Measurements from ENCODE around the gene SOWAHC.

DNA sequence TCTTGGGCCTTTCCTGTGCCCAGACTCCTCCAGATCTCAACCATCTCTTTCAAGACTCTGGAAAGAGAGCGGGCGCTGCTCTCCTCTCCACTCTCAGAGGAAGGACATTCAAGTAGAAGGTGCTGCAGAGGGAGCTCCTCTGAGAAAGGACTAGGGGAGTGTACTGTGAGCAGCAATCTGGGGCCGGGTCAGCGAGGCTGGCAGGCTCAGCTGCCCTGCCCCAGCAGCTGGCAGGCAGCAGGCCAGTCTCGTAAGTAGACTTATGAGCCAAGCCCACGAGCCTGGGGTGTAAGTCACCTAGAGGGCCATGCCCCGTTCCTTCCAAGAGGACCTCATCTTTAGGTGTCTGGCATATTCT is 119.0 kb downstream of the SEPTIN10 start:
- PRO-cap, 2 experiments, result no peak in any of the 2 experiments

DNA sequence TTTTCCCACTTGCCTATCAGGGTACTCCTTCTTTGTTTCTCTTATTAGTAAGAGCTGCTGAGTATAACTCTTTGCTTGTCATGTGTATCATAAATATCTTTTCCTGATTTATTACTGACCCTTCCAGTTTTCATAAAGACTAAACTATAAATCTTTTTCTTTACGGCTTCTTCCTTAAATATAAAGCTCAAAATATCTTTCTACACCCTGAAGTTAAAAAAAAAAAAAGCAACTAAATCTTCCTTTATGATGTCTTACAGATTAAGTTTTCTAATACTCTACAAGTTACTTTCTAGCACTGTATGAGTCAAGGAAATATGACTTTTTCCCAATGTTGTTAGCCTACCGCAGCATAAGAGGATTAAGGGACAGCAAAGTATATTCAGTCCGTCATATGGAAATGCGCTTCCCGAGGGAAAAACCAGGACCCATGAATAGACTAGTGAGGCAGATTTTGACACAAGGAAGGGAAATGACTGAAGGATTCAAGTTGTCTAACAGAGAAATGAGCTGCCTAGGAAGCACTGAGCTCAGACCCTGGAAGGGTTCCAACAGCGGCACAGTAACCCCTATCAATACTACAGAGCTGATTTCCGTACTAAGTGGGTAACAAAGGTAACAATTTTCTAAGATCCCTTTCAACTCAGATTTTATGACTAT is 12.1 kb downstream of the SEPTIN10 start:
- PRO-cap, 2 experiments, result no peak in any of the 2 experiments

GRCh38 chr2:109614281-109614772 is at the start of gene SOWAHC:
Gene SOWAHC (plus strand): TSS chr2:109614364.
- PRO-cap, 2 experiments, result peak in 2 of 2 experiments; most common plus-strand start chr2:109614364 (in 2)

DNA sequence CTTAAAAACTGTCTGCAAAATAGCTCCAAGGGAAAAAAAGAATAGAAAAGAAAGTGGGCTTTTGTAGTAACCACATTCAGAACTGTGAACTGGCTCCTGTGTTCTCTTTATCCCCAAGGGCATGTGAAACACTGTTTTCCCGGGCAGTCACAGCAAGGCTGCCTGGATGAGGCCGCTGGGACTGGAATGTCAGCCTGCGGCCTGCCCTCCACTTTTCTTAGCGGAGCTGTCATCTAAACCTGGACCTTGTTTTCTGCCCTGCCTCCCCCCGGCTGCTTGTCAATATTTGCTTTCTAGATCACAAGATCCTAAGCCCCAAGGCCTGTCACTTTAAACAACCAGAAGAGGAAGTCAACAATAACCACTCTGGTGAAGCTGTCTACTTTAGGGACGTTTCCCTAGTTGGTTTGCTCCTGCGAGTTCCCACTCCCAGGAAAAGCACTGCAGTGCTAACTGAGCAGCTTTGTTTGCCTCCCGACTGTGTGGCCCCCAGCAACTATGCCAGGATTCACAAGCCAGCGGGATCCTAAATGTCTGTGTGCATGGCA is 30.5 kb downstream of the SOWAHC start:
- PRO-cap, 2 experiments, result no peak in any of the 2 experiments

- PRO-cap, 2 experiments, result no peak in any of the 2 experiments
These were observed 80.0 kb downstream of the SOWAHC start for GRCh38 chr2:109694118-109694579.

- PRO-cap, 2 experiments, result no peak in any of the 2 experiments
These were observed 84.9 kb downstream of the SOWAHC start for GRCh38 chr2:109699057-109699431.

DNA sequence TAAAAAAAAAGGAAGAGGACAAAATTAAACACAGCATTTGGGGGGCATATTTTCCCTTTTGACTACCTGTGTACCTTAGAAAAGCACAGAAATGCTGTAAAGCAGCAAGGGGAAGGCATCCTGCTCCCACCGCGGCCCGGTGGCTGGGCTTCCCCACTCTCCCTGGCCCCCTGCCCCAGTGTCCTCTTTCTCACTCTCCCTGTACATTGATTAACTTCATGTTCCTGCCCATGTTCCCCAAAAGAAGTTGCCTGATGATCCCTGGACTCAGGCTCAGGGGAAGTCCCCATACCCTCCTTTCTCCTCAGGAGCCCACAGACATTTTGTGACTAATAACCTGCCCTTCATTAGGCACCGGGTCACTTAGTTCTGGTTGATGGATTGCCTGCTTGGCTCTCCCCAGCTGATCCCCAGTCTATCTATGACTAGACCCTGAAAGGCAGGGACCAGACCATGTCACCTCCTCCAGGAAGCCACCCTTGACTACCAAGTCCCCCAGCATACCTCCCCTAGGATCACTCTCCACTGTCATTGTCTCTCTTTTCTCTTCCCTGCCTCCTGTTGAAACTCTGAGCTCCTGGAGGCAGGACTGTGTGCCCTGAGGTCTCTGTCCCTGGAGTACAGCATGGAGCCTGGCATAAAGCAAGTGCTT is 13.7 kb downstream of the MALL start:
- PRO-cap, 2 experiments, result no peak in any of the 2 experiments

DNA sequence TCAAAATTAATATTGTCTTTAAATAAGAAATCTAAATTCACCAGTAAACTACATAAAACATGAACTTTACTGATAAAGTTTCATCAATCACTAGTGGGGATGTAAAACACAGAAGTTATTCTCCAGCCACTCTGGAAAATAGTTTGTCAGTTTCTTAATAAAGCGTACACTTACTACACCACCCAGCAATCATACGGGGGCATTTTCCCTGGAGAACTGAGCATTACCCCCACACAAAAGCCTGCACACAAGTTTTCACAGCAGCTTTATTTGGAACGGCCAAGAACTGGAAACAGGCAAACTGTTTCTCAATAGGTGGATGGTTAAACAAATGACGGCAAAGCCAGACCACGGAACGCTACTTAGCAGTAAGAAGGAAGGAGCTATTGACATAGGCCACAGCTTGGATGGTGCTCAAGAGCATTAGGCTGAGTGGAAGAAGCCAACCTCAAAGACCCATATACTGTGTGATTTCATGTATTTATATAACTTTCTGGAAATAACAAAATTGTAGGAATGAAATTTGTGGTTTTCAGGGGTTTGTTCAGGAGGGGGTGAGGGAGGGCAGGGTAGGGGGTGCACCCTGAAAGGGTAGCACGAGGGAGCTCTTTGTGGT is 9.0 kb downstream of the MALL start:
- PRO-cap, 2 experiments, result no peak in any of the 2 experiments

DNA sequence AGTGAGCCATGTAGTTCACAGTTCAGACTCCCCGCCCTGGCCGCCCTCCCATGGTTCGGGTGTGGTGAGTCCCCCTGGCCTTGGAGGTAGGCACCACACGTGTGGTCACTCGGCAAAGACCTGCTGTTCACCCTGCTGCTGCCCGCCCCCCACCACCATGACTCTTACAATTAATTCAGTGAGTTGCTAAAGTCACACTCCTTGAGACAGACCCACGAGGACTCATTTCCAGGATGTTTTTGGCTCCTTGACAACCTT is 5.1 kb upstream of the MALL start:
- PRO-cap, 2 experiments, result no peak in any of the 2 experiments

DNA sequence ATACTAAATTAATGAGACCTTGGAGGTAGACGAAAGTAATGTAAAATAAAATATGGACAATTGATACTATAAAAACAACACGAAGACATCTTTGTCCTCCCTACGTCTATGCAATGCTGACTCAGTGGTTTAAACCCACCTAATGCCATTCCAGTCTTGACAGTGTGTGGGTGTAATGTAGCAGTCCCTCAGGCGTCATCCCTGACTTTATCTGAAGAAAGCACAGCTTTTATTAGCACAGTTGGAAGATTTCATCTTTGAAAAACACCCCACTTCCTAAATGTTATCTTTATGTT is 34.0 kb upstream of the MALL start:
- PRO-cap, 2 experiments, result no peak in any of the 2 experiments

DNA sequence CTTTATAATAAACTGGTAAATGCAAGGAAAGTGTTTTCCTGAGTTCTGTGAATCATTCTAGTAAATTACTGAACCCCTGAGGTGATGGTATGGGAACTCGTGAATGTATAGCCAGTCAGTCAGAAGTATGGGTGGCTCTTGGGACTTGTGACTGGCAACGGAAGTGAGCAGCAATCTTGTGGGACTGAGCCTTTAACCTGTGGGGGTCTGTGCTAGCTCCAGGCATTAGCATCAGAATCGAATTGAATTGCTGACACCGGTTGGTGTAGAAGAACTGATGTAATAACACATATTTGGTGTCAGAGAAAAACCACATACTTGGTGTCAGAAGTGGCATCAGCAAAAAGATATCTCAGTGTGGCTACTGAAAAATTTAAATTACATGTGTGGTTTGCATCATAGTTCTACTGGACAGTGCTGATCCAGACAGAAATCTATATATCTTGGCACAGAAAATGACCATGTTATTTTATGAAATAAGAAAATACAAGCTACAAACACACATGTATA is 37.2 kb downstream of the NPHP1 start:
- PRO-cap, 2 experiments, result no peak in any of the 2 experiments

GRCh38 chr2:110211646-110211904 is 772 bp downstream of the MTLN start:
- PRO-cap, 2 experiments, result no peak in any of the 2 experiments

DNA sequence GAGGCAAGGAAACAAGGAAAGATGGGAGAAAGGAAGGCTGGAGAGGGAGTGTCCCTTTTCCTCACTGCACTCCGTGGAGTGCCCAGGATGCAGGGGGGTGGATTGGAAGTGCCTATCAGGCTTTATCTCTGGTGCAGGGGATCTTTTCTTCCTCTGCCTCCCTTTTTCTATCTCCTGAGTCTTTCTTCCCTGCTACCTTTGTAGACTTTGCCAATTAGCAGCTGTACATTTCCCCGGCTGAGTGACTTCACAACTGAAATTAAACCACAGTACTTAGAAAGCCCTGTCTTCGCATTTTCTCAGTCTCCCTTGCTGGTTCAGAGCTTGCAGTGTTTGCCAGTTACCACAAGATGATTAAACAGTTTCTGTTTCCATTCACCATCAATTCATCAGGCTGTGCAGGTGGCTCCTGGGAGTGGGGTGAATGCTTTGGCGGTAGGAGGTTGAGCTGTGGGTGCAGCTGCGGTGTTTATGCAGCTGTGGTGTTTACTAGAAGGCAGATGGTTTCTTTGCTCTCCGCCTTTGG is 16.0 kb downstream of the ACOXL start:
- PRO-cap, 2 experiments, result no peak in any of the 2 experiments

DNA sequence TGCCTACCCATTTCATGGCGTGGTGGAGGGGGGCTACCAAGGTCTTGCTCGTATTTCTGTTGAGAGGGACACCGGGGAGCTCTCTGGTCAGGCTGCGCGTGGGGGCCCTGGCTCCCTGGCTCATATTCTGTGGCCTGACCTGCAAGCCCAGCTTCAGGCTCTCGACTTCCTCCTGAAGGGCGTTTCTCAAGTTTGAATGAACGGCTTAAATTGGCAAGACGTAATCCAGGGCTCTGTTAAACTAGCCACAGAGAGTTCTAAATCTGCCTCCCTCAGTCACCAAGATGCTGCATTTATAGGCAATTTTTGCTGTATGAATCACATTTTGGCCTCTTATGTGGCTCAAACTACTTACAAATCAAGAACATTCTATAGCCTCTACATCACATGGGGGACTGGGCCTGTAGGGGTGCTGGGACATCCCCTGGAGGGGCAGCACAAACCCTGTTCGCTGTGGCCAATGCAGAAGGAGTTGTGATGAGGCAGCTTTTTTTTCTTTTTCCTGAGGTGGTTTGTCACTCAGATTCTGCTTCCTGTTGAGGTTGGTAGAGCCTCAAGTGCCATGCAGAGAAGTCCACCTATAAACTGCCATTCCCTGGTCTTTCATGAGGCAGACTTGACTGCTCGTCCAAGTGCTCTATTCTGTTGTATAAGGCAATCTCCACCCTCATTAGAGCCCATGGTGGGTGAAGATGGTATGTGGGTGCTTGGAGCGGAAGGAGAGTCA is 120.0 kb downstream of the ACOXL start:
- PRO-cap, 2 experiments, result no peak in any of the 2 experiments

- PRO-cap, 2 experiments, result peak in 1 of 2 experiments; most common plus-strand start chr2:111145714 (in 1)
These were observed 24.8 kb downstream of the BCL2L11 start for GRCh38 chr2:111145606-111145909.

- PRO-cap, 2 experiments, result peak in 2 of 2 experiments; most common plus-strand start chr2:111149937 (in 2)
These were observed 29.1 kb downstream of the BCL2L11 start for GRCh38 chr2:111149767-111150196.

DNA sequence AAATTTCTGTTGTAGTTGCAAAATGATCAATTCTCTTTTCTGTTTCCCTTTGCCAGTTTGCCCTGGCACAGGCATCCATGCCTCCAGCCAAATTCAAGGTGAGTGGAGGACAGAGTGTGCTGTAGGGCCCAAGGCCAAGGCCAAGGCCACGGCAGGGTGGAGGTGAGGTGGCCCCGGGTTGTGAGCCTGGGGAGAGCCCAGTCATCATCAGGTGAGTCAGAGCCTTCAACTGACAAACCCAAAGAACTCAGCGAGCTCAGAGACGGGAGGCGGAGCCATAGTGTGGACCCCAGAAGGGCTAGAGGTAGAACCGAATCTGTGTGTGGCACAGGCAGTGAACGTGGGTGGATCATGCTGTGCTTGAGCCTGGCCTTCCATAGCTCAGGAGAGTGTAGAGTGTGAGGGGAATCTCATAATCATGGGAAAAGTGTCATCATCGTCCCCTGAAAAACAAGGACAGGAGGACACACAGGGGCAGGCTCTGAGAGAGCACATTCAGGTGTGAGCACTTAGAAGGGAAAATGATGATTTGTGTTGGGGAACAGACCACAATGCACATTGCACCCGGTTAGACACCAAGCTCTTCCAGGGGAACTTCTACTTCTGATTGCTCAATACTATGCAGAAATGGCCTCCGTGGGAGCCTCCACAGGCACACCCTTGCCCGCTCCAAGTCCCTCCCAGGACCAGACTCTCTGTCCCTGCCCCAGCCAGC is 55.9 kb downstream of the BCL2L11 start:
- PRO-cap, 2 experiments, result no peak in any of the 2 experiments

DNA sequence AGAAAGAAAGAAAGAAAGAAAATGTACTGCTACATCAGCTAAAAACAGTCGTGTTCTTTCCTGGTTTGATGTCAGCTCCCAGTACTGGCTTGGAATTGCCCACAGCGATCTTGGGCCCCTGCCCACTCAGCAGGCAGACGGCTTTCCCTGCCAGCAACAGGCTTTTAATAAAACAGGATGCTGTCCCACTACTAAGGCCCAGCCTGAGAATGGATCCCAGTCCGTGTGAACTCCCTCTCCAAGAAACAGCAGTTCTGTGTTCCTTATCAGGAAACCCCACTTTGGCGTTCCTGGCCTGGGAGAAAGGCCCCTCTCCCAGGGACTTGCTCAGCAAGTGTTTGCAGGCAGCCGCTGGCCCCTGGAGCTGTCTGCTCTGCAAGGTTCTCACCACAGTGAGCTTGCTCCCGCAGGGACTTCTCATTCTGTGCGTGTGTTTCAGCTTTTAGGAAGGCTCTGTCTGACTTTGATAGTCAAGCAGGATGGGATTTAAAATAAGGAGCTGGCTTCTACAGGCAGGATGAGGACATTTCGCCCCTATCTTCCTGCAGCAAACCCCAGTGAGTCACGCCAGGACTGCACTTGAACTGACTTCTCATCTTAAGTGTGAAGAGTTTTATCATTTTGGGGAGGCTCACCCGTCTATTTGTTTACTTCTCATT is 225.7 kb downstream of the BCL2L11 start:
- PRO-cap, 2 experiments, result no peak in any of the 2 experiments

DNA sequence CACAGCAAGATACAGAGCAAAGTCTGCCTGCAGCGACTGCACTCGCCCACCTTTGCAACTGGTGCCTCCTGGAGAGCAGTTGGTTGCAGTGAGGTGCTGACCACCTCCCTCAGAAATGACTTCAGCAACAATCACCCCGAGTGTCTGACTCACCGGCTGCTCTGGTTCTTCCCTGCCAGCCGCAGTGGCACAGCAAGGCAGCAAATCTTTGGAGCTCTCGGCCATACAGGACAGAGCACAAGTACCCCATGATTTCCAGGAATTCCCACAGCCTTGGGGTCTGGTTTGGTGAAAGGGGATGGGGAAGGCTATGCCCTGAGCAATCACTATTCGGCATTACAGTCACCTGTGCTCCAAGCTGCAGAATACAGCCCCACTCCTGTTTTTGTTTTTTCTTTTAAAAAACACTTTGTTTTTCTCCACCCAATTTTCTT is 179.6 kb downstream of the ANAPC1 start:
- PRO-cap, 2 experiments, result no peak in any of the 2 experiments

DNA sequence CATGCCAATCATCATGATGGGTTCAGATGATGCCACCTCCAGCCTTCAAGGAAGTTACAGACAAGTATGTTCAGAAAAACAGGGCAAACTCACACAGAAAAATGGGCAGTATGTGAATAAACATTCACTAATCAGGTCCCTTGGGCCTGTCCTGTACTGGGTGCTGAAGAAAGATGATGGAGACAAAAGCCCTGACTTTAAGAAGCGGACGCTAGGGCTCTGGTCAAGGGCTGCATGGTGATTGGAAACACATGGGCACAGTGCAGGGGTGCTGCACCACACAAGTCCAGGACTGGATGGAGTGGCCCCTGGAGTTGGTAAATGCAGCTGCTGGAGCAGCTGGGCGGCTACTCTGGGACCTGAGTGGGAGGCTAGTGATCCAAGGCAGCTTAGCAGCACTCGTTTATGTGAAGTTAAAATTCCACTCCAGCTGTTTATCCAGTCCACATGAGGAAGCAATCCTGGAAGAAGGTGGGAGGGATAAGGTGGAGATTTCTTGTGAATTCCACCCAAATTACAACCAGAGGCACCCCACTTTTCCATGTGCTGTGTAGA is 24.8 kb downstream of the MERTK start:
- PRO-cap, 2 experiments, result no peak in any of the 2 experiments